ENCODE results near the genes GAREM2, SLC35F6 and TCF23.

DNA sequence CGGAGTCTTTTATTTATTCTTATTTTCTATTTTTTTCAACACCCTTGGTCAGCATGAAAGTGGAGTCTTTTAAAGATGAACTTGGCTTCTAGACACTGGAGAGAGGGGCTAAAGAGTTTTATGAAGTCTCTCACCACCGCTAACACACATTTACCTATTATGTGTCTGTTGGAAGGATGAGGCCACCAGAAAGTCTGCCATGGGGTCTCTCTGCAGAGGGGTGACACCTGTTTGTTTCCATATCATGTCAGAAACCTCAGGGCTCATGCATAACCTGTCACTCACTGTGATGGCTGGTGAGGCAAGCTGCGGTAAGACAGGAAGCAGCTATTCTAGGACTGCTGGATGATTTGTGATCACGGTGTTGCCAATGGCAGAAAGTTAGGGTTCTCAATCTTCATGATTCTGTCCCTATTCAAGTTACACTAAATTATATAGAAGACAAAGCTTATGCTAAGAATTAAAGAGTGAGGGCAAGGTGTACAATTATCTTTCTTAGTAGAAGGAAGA, 60.8 kb upstream of the DNMT3A start:
- RRBS = no CpG with 5 or more reads among the region's 4 CpGs

- RRBS = no CpG with 5 or more reads among the region's 8 CpGs
These were observed 69.9 kb upstream of the DTNB start for GRCh38 chr2:25742948-25743946.

DNA sequence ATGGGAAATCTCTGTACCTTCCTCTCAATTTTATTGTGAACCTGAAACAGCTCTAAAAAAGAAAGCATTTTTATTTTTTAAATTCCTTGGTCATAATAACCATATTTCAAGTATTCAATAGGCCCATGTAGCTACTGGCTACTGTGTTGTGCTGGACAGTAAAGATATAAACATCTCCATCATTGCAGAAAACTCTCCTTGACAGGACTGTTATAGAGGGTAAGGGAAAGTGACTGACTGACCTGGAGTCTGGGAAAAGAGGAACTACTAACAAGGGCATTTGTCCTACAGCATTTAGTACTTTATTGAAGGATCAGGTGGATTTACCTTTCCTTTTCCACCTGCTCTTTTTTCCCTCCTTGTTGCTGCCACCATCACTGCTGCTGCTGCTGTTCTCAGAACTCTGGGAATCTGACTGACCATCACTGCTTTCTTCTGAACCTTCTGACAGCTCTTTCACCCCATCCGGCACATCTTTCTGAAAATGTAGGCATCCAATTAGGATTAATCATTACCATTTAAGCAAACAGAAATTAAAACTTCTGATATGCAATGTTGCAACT, 79.1 kb downstream of the ASXL2 start:
- RRBS = no CpG with 5 or more reads among the region's 1 CpG

GRCh38 chr2:26000510-26001134, 18.3 kb upstream of the KIF3C start:
- RRBS = no CpG with 5 or more reads among the region's 6 CpGs

- RRBS = no CpG with 5 or more reads among the region's 2 CpGs
These were observed 61.3 kb upstream of the GAREM2 start for GRCh38 chr2:26111549-26112011.

- RRBS = 1% methylated on average over 63 of the region's 100 CpGs
These were observed at the start of gene GAREM2 for GRCh38 chr2:26172882-26173802. GAREM2 (plus strand) TSS chr2:26173088.

DNA sequence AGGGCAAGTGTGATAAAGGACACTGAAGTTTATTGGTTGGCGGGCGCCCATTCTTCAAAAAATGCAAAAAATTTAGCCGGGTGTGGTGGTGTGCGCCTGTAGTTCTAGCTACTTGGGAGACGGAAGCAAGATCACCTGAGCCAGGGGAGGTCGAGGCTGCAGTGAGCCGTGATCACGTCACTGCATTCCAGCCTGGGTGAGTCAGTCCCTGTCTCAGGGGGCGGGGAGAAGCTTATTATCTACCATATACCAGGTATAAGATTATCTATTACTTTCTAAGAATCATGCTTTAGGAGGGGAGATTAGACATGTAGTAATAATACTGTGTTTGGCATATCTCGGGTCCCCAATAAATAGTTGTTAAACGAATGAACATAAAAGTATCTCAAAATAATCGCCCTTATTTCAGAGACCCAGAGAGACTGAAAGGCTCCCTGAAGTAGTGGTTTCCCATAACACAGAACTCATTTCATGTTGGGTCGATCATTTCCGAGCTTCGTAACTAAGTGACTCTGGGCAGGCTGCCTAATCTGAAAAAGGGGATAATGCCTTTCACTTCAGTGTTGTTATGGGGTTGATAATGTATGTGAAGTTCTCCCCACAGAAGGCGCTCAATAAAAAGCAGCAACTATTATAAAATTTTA, 1.2 kb upstream of the SELENOI start:
- RRBS = no CpG with 5 or more reads among the region's 16 CpGs

- RRBS = no CpG with 5 or more reads among the region's 12 CpGs
These were observed 54.8 kb downstream of the DRC1 start for GRCh38 chr2:26456363-26457156.

DNA sequence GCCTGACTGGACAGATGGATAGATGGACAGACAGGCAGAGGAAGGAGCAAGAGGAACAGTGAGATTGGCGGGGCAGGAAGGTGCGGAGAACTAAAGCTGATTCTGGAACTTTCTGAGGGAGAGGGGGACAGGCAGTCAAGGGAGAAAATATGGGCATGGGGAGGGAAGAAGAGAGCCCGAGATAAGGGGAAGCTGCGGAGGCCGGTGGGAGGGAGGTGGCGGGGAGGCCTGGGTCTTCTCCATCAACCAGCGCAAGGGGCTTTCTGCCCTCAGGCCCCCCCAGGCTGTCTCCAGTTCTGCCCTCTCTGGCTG, 70.9 kb downstream of the DRC1 start:
- RRBS = no CpG with 5 or more reads among the region's 7 CpGs

- RRBS = no CpG with 5 or more reads among the region's 5 CpGs
These were observed 1.2 kb upstream of the KCNK3 start for GRCh38 chr2:26691209-26691767.

DNA sequence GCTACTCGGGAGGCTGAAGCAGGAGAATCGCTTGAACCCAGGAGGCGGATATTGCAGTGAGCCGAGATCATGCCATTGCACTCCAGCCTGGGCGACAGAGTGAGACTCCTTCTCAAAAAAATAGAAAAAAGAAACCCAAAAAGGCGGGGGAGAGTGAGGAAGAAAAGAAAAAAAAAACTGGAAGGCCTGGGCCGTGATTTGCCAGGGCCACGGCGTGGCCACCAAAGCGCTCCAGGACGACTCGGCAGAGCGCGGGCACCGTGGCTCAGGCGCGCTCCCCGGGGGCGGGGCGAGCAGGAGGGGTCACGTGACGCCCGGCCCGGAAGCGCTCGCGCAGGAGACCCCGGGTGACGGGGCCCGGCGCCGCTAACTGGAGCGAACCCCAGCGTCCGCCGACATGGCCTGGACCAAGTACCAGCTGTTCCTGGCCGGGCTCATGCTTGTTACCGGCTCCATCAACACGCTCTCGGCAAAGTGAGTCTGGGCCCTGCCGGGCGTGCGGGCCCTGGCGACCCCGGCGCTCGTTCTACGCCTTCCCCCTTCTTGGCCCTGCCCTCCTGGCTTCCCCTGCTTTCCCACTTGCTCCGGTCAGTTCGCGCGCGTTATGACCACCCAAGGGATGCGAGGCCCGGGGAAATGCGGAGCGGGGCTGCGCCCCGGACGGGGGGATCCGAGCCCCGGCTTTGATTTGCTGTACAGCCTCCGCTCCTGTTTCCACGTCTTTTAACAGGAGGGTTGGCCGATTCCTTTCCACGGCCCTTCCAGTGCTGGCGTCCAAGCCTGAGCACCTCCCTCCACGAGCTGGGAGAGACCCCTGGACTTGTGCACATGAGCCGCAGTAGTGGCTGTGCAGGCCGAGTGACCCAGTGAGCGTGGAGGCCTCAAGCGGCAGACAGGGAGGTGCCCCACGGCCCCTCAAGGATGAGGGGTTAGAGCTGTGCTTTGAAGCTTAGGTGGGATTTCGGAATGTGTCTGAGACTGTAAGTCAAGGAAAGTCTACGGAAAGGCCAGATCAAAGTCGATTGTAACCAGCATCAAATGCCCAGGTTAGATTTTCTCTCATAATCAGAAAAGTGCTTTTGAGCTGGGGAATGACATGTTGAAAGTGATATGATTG, at the start of gene SLC35F6:
TSS of gene SLC35F6 (plus strand) at position 332 of the 1,117 bp plus-strand sequence.
- RRBS = under 1% methylated on average over 23 of the region's 76 CpGs

- RRBS = no CpG with 5 or more reads among the region's 3 CpGs
These were observed 14.6 kb upstream of the TMEM214 start for GRCh38 chr2:27018124-27018551.

DNA sequence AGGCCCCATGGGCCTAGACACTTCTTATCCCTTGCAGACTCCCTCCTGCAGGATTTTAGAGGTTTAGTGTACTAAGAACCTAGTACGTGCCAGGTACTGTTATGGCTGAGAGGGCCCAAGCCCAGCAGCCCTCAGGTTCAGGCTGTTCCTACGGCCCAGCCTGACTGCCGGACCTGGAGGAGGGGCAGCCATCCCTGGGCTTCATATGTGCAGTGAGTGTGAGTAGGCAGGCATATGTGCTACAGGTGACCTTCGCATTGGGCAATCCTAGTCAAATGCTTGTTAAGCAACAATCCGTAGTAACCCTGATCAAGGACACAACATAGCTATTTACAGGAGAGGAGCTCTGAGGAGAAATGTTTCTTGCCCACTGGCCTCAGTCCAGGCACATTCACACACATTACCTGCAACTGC, 9.0 kb downstream of the KHK start:
- RRBS = no CpG with 5 or more reads among the region's 5 CpGs

GRCh38 chr2:27102011-27102373, 15.4 kb downstream of the KHK start:
- RRBS = 64% methylated on average over 1 of the region's 6 CpGs

GRCh38 chr2:27148574-27149393, at the start of gene TCF23:
TCF23 (plus strand) TSS chr2:27149004.
- RRBS = no CpG with 5 or more reads among the region's 20 CpGs

DNA sequence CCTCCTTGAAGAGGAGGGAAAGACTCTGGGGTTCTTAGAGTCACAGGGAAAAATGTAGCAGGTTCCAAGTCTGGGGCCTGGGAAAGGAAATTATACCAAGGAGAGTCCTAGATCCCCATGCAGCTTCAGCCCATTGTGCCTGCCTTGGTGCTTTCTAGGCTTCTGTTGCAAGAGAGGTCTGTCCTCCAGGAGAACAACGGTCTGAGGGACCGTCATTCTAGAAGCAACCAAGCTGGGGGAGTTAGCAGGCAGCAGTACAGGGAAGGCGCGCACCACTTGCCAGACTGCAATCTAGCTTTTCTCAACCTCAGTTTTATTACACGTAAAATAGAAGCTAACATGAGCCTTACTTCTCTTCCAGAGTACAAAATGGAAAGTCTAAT, 1.8 kb downstream of the TCF23 start:
- RRBS = no CpG with 5 or more reads among the region's 5 CpGs

- RRBS = no CpG with 5 or more reads among the region's 2 CpGs
These were observed 5.8 kb downstream of the TCF23 start for GRCh38 chr2:27154689-27154988.

GRCh38 chr2:27171379-27172055, 22.7 kb downstream of the TCF23 start:
- RRBS = no CpG with 5 or more reads among the region's 12 CpGs

GRCh38 chr2:27208357-27209116, 3.3 kb upstream of the ATRAID start:
- RRBS = no CpG with 5 or more reads among the region's 7 CpGs

Measured in retinal pigment epithelial cell (primary cell).